Osteocyte (in vitro differentiated cells): Measurements from ENCODE around the genes CCDC168, ERCC5 and EFNB2.

GRCh38 chr13:101915116-101915560, 1.6 kb downstream of the FGF14 start:
- PRO-cap: no peak

DNA sequence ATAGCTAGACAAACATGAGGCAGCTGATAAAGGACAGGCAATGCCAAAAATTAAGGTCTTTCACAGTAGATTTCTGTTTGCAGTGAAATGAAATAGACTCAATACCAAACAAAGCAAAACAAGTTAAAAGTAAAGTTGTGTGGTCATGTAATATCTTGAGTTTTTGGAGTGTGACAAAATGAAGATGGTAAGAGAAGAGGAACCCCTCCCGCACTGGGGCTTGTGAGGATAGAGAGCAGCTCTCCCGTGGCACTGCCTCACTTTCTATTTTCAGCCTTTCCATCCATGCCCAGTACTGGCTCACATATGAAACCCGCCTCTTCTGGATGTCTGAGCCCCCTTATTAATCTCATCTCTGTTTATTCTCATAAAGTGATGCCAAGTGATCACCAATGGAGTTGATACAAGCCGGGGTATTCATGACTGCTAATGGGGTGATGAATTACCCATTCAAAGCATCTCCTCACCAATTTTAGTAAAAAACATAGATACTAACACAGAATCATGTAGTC, 95.8 kb upstream of the FGF14 start:
- PRO-cap: no peak

- PRO-cap: no peak
Measured at GRCh38 chr13:102758849-102759223, at the start of gene CCDC168. CCDC168 (minus strand) TSS chr13:102759072.

DNA sequence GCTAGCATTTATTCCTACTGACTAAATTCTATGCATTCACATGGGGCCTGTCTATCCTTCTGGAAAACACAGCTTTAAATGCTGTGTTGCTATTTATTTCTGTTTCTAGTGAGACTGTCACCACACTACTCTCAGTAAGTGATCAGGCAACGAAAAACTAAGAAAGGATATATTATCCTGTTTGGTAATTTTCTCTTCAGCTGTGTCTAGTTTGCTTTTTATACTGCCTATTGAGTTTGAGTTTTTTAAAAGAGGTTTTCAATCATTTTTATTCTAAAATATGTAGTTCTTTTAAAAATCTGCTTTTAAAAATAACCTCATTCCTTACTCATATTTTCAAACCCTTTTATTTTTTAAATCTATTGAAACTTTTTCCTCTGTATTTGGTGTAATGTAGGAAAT, 22.3 kb upstream of the ERCC5 start:
- PRO-cap: no peak

- PRO-cap: bidirectional peak, plus-strand start at chr13:102845849, minus-strand start at chr13:102845709; bidirectional peak, plus-strand start at chr13:102846794, minus-strand start at chr13:102846564
Measured at GRCh38 chr13:102845536-102846646, at the start of gene ERCC5. ERCC5 (plus strand) TSS chr13:102846032.

DNA sequence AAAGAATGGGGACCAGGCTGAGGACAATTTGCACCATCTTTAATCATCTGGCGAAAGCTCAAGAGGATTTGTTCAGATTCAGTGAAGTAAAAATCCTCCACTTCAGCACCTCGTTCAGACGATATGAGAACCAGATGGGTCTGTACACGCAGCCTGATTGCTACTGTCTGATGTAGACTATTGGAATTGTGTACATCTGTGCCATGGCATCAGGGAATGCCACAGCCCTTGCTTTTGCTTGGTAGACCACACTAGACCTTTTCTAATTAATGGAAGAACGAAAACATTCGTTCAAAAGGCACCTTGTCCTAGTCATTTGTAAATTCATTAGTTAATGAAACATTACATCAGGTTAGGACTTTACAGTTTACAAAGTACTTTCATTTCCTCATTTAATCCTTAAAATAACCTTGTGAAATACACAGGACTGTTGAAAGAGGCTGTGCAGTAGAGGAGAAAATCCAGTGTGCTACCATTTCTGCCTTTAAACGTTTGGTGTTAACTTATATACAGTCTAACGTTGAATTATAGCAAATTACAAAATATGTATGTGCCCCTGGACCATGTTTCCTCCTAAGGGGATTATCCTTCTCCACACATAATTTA, 59.2 kb downstream of the SLC10A2 start:
- PRO-cap: no peak

- PRO-cap: no peak
Measured at GRCh38 chr13:103066443-103066757, 183 bp upstream of the SLC10A2 start.

DNA sequence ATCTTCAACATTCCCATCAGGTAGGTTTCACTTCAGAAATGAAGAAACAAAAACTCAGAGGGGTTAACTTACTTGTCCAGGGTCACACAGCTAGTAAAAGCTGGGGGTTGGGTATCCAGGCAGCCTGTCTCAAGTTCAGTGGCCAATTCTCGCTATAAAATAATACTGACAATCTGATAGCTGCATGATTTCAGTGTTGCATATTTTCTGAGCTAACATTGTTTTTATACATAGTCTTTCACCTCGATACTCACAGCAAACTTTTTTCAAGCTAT, 664.8 kb upstream of the SLC10A2 start:
- PRO-cap: no peak

- PRO-cap: no peak
Measured at GRCh38 chr13:105919529-105919817, 453.6 kb downstream of the DAOA start.

DNA sequence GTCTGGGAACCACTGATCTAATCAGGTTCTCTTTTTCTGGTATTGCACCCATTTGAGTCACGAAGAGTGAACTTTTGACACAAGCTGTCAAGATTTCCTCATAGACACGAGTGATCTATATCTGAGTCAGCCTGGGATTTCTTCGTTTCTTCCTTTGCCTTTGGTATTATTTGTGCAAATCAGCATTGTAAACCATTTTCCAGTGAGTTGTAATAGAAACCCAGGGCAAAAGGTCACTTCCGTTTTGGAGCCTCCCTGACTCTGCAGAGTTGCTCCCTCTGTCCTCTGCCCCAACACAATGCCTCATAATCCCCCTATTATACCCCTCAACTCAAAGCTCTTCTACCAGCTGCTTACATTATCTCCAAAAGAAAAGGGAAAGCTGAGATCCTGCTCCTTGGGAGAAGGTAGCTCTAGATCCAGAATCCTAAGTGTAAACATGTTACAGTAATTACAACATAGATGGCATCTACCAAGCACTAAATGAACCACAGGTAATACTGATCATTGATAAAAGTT, 454.6 kb downstream of the DAOA start:
- PRO-cap: no peak

- PRO-cap: unidirectional peak, plus-strand start at chr13:106151637
Measured at GRCh38 chr13:106151267-106151841, 384.1 kb downstream of the EFNB2 start.

DNA sequence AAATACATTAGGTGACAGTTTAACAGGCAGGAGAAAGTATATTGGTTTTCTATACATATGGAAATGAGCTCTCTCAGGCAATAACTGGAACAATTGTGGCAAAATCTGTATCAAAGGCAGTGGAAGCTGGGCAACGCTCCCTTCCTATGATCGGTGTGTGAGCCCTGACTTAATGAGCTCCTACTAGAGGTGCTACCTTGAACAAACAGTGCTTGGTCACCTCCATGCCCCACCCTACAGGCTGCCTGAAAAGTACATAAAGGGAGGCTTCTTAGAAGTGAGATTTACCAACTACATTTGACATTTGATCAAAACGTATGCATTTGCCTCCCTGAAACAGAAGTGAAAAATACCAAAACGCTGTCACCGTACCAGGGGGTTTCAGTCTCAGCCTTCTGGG, 185.2 kb downstream of the EFNB2 start:
- PRO-cap: no peak

DNA sequence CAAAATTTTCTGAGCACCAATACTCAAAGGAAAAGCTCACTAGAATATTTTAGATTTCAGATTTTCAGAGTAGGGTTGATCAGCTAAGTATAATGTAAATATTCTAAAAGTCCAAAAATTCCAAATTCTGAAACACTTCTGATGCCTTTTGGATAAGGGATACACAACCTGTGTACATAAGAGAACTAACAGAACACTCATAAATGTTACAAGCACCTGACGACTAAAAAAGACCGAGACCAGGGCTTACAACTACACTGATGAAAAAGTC, 183.3 kb downstream of the EFNB2 start:
- PRO-cap: no peak

DNA sequence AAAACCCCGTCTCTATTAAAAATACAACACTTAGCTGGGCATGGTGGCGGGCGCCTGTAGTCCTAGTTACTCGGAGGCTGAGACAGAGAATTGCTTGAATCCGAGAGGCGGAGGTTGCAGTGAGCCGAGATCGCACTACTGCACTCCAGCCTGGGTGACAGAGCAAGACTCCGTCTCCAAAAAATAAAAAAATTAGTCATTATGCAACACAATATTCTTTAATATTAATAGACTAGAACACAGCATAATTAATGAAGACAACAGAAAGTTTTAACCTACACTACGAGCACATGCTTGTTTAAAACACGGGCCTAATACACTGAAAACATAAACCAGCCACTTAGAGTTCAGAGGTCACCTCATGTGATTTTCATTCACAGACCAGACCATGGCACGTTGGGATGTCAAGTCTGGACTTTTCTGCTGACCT, 17.3 kb downstream of the EFNB2 start:
- PRO-cap: no peak

- PRO-cap: no peak
Measured at GRCh38 chr13:106532919-106533533, 2.4 kb downstream of the EFNB2 start.

DNA sequence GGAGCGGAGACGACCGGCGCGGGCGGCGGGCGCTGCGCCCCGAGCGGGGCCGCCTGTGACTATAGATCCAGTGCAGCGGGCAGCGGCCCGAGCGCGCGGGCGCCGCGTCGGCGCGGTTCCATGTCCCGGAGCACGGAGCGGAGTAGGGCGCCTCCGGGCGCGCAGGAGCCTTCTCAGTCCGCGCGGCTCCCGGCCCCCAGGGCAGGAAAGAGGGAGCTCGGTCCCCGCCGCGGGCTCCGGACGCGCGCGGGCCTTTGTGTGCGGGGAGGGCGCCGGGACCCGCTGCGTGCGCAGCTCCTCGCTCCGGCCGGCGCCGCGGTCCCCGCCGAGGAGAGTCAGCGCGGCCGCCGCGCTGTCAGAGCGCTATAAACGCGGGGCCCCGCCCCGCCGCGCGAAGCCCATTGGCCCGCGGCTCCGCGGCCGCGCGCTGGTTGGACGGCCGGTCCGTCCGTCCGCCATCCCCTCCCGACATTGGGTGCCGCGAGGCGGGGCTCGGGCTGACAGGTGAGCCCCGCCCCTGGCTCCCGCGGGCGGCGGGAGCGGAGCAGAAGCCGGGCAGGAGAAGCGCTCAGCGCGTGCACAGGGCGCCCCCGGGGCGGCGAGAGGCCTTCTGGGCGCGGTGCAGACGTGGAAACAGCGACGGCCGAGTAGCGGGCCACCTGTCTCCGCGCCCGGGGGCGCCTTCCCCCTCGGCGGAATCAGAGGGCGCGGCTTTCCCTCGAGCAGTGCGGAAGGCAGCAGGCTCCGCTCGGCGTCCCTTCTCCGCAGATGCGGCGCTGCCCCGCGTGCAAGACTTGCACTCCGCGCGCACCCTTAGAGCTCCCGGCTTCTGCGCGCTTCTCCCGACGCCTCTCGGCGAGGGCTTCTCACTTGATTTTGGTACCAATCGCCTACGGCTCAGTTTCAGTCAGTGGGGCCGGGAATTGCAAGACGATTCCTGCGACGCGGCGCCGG, at the start of gene EFNB2:
TSS of gene EFNB2 (minus strand) at position 340 of the 954 bp plus-strand sequence.
- PRO-cap: bidirectional peak, plus-strand start at position 547 of the sequence, minus-strand start at position 340 of the sequence

GRCh38 chr13:106690709-106691222, 122.8 kb upstream of the ARGLU1 start:
- PRO-cap: no peak

DNA sequence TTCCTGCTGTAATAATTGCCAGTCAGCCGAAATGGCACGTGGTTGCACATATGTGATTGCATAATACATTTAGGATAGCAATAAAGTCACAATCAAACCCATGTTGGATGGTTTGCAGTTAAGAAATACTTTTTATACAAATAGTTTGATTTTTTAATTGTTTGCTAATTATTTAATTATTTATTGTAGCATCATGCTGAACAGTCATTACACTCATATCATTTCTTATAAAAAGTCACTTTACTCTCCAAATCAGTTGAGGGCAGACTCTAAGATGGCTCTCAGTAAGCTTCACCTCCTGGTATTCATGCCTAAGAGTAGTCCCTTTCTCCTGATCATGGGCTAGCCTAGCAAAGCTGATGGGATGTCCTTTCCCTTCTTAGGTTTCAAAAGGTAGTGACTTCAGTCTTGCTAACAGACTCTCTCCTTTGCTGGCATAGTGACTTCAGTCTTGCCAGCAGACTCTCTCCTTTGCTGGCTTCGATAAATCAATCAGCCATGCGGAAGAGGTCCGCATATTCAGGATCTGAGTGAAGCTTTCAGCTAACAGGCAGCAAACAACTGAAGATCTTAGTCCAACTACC, 465.5 kb downstream of the NALF1 start:
- PRO-cap: no peak

- PRO-cap: no peak
Measured at GRCh38 chr13:107788382-107789039, 78.8 kb downstream of the NALF1 start.

DNA sequence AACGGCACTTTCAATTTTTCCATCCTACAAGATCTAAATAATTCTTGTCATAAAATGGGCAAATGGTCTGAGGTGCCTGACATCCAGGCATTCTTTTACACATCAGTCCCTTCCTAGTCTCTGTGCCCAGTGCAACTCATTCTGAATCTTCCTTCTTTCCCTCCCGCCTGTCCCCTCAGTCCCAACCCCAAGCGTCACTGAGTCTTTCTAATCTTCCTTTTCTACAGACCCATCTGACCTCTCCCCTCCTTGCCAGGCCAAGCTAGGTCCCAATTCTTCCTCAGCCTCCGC, 519.7 kb downstream of the IRS2 start:
- PRO-cap: no peak